Brain (tissue), 1 donor: ENCODE results near the genes DTX3 and MON2.

GRCh38 chr12:57477633-57478805 lies 1.6 kb downstream of the ARHGAP9 start:
- RRBS, result no CpG with 5 or more reads among the region's 14 CpGs

GRCh38 chr12:57521482-57521923 lies 1.1 kb upstream of the MBD6 start:
- RRBS, result 21% methylated on average over 4 of the region's 18 CpGs

DNA sequence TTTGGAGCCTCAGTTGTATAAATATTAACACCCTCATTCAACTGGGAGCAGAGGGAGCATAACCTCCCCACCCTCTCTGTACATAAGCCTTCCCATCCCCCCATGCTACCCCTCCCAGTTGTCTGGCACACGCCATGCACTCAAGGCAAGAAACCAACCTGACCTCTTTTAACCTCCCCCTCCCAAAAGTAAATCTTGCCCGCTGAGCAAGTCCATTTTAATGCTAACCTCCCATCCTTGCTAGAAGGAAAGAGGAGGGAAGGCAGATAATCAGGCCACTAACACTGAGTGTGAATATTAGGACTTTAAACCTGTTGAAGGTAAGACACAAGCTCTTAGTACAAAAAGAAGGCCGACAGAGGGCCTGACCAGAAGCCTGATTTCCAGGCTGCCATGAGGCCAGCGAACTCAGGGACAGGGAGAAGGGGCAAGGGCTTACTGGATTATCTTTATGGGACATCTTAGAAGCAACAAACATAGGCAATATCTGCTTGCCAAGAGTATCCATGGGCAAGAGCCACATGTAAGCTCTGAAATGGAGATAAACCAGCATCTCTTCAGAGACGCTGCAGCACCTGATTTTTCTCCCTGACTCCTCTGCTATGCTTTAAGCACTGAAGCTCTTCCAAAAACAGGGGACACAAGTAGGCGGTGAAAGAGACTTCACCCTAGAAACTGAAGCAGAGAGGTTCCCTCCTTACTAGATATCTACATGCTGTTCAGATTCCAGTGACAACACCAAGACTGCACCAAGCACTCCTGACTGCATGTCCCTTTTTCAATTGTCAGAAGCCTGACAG lies 10.8 kb downstream of the DCTN2 start:
- RRBS, result no CpG with 5 or more reads among the region's 6 CpGs

- RRBS, result no CpG with 5 or more reads among the region's 7 CpGs
These were observed 7.8 kb downstream of the DCTN2 start for GRCh38 chr12:57538927-57539862.

DNA sequence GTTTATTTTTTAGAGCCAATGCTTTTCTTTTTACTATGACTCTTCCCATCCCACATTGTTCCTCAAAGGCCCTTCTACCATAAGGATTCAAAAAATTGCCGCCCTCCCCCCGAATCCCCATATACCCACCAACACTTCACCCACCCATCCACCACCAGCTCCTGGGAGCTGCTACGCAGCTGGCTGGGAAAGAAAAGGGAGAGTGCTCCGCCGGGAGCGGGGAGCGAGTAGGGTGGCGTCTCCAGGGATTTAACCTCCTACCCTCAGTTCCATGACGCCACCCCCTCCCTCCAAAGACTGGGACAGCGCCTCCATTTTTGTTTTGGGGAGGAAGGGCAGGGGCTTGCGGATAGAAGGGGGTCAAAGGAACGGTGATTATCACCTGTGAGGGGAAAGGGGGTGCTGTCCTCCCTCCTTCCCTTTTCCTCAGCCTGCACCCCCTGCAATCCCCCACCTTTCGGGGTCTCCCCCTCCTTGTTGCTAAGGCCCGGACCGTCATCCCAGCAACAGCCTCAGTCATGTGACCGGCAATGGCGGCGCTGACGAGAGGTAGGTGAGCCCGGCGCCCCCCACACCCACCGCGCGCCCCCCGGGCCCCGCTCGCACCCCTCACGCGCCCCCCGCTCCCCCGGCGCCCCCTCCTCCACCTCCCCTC lies at the start of gene DTX3:
DTX3 (plus strand) TSS at position 515 of the 655 bp plus-strand sequence.
- RRBS, result 2% methylated on average over 14 of the region's 32 CpGs

GRCh38 chr12:57750941-57751426 lies 1.1 kb downstream of the CDK4 start:
- RRBS, result no CpG with 5 or more reads among the region's 8 CpGs

- RRBS, result 4% methylated on average over 4 of the region's 19 CpGs
These were observed 413 bp downstream of the METTL1 start for GRCh38 chr12:57771414-57771970.

GRCh38 chr12:57824256-57824761 lies 5.8 kb upstream of the AVIL start:
- RRBS, result 96% methylated on average over 2 of the region's 8 CpGs

DNA sequence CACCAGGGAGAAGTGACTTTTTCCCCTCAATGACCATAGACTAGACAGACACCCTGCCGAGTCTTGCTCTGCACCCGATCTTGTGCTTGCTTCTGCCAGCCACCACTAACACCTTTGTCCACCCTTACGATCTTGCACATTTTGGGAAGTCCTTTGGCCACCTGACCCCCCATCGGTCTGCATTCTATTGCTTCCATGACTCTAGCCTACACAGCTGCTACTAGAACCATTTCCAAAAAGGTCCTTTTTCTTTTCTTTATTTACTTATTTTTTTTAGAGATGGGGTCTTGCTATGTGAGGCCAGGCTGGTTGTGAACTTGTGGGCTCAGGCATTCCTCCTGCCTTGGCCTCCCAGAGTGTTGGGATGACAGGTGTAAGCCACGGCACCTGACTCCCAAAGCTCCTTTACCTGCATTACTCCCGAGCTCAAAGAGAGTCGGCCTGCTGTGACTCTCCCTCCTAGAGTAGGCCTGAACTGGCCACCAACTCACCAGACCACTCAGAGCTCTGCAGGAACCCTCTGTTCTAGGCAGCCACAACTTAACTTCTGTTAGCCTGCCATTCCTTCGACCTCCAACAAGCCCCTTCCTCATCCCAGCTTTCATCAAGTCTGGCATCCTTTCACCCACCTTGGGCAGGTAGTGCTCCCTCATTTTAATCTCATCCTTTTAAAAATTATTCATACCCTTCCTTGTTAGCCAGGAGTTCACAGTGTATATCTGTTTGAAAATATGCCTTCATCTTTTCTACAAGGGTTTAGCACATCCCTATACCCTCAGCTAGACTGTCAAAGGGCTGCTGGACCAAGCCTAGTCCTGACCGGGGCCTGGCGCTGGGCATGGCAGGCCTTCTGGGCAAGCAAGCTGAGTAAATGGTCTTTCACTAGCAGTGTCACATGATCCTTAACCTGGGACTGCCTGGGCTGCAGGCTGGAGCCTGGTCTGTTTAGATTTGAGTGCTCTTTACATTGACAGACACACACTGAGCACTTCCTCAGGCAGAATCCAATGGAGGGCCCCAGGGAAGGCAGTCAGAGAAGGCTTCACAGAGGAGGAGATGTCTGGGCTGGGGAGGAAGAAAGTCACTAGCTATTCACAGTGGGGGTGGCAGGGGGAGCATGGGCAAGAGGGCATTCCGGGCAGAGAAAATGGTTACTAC lies 6.6 kb upstream of the AVIL start:
- RRBS, result no CpG with 5 or more reads among the region's 11 CpGs

- RRBS, result no CpG with 5 or more reads among the region's 5 CpGs
These were observed 4.6 kb upstream of the CTDSP2 start for GRCh38 chr12:57851002-57851585.

DNA sequence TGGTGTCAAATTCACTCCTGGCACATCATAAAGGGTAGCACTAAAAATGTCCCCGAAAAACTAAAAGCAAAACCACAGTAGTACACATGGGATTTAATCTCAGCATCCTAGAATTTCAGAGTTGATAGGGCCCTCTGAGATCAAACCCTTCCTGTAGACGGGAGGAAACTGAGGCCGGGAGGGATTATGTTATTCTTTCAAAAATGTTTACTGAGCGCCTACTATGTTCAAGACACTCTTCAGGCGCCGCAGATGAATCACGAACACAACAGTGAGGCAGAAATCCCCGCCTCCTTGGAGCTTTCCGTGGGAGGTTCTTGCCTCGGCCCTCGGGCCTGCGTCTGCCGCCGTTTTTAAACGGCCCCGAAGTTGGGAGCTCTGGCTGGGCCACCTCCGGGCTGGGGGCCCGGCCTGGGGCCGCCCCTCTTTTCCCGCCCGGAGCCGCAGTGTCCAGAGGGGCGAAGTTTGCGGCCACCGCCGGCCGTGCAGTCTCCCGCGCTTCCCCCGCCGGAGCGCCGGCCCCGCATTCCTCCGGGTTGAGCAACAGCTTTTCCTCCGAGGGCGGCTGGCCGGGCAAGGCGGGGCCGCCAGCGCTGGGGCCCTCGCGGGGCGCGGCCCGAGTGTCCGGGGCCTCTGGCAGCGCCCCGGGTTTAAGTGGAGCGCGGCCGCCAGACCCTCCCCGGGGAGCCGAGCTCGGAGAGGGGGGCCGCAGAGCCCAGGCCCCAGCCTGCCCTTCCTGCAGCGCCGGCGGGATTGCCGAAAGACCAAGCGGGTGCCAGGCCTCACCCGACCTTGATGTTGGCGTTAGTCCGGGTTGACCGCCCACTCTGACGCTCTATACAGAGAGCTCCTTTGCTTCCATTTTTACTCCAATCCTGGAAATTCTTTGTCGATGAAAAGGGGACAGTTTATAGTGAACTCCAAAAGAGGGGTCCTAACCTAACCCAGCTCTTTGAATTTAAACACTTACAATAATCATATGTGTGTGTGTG lies 18.6 kb upstream of the CTDSP2 start:
- RRBS, result 2% methylated on average over 34 of the region's 67 CpGs

DNA sequence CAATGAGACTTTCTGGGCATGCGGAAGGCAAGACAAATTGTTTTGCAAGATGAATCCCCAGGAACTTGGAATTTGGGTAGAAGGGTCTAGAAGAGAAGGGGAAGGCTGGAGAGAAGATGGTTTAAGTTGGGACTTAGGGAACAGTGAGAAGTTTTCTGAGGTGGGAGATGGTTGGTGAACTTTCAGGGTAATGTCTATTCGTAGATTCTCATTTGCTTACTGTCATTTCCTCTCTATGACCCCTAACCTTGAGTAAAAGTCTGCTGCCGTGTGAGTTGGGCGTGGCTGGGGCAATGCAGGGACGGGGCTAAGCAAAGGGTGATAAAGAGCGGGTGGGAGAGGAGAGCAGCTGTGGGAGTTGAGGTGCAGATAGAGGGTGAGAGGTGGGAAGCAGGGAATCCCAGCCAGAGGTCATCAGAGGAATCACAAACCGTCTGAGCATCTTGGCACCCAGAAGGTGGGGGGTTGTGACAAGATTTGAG lies 45.6 kb upstream of the CTDSP2 start:
- RRBS, result no CpG with 5 or more reads among the region's 7 CpGs

DNA sequence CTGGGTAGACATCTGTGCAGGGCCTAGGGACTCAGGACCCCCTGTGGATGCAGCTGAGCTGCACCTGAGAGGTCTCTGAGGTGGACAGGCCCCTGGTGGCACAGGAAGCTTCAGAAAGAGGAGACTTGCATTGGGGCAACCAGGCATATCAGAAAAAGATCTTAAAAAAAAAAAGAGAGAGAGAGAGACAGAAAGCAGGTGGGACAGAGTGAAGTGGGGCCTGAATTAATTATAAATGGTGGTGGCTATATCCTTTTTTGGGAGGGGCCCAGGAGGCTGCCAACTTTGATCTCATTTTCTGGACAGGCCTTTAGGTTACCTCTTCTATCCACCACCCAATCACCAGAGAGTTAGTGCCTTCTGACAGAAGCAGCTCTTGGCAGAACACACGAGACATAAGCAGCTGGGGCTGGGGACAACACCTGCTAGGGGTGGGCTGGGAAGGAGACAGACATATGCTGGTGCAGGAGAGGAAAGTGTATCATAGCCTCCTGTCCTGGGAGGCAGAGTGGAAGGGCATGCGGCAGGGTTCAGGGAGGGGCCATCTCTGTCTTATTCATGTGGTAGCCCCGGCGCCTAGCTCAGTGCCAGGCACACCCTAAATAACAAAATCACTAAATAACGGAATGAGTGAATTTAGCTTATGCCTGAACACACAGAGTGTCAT lies 46.6 kb upstream of the ATP23 start:
- RRBS, result no CpG with 5 or more reads among the region's 5 CpGs

- RRBS, result no CpG with 5 or more reads among the region's 6 CpGs
These were observed 43.0 kb upstream of the ATP23 start for GRCh38 chr12:57898163-57898915.

DNA sequence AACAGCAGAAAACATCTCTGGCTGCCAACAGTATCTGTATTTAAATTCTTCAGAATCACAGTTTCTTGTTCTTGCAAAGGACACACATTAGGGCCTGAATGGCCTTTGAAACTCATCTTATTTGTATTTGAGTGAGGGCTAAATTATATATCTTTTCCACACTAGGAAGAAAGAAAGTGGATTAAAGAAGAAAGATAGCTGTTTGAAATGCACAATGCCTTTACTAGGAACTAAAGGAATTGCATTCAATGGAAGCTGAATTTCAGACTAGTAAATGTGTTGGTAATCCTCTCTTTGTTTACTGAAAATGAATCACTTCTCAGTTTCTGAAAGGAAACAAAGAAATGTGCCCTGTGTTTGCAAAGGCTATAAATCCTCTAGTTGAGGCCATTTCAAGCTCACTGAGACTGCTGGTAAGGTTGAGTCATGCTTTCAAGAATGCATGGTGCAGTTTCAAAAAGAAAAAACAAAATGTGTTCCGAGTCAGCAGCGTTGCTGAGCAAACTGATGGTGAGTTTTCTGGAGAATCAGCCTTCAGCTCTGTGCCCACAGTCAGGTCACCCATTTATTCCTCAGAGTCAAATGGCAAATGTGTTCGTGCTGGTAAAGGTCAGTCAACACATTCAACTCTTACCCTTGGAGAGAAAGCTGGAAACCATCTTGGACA lies 484.0 kb downstream of the ATP23 start:
- RRBS, result no CpG with 5 or more reads among the region's 3 CpGs

GRCh38 chr12:58917869-58918575 lies 2.3 kb downstream of the LRIG3 start:
- RRBS, result no CpG with 5 or more reads among the region's 5 CpGs

- RRBS, result no CpG with 5 or more reads among the region's 4 CpGs
These were observed 301.0 kb downstream of the TAFA2 start for GRCh38 chr12:61891570-61892055.

DNA sequence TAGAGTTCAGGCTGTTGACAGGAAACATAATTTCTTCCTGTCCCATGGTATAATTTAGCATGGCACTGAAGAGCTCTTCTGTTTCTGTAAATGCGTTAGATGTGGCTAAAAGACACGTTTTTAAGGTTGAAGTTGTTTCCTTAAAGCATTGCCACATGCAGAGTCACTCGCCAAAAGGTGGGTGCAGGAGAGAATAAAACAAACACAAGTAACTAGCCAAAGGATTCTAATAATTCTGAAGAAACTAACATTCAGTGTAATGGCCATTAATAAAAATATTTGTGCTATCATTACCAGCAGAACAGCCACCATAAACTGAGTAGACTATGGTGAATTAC lies 33.6 kb downstream of the TAFA2 start:
- RRBS, result no CpG with 5 or more reads among the region's 3 CpGs

DNA sequence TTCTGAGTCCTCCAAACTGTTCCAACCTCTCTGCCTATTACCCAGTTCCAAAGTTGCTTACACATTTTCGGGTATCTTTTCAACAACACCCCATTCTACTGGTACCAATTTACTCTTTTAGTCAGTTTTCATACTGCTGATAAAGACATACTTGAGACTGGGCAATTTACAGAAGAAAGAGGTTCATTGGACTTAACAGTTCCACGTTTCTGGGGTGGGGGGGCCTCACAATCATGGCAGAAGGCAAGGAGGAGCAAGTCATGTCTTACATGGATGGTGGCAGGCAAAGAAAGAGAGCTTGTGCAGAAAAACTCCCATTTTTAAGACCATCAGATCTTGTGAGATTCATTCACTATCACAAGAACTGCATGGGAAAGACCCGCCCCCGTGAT lies 85.3 kb downstream of the USP15 start:
- RRBS, result no CpG with 5 or more reads among the region's 4 CpGs

- RRBS, result 1% methylated on average over 27 of the region's 71 CpGs
These were observed at the start of gene MON2 for GRCh38 chr12:62466435-62467755. Gene MON2 (plus strand): TSS chr12:62466826.